LUHMES (cell line): ENCODE results near the genes RBFOX1 and USP7.

DNA sequence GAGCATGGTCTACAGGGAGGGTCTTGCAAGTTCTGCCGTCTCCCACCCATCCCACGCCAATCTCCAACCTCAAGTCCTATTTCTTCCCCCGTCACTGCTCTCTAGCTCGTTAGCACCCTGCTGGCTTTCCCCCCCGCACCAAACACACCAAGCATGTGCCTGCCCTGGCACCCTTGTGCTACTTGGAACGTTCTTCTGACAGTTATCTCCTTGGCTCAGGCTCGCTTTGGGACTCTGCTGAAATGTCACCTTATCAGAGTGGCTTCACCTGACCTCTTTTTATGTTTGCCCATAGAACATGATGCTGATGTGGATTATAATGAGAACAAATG is 21.9 kb downstream of the GLYR1 start:
- PRO-cap, result no peak

DNA sequence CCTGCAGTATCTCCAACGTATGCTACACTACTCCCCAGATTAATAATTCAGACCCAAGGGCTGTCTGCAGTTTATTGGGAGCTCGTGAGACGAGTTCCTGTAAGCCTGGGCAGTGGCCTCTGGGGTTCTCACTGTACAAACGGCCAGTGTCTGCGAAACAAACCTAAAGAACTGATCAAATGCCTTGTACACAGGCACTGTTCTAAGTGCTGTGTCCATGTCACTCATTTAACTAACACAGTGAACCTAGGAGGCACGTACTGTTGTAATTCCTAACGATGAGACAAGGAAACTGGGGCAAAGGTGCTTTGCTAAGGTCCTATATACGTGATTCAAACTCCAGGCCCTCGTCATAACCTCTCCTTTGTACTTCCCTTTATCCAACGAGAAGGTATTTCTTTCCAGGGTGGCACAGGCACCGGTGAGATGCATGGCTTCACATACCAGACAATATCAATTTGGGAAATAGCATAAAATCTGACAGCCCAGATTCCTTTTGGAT is 18.5 kb downstream of the GLYR1 start:
- PRO-cap, result no peak

GRCh38 chr16:4847575-4848622 is 618 bp downstream of the UBN1 start:
- PRO-cap, result unidirectional peak, plus-strand start at chr16:4847718

DNA sequence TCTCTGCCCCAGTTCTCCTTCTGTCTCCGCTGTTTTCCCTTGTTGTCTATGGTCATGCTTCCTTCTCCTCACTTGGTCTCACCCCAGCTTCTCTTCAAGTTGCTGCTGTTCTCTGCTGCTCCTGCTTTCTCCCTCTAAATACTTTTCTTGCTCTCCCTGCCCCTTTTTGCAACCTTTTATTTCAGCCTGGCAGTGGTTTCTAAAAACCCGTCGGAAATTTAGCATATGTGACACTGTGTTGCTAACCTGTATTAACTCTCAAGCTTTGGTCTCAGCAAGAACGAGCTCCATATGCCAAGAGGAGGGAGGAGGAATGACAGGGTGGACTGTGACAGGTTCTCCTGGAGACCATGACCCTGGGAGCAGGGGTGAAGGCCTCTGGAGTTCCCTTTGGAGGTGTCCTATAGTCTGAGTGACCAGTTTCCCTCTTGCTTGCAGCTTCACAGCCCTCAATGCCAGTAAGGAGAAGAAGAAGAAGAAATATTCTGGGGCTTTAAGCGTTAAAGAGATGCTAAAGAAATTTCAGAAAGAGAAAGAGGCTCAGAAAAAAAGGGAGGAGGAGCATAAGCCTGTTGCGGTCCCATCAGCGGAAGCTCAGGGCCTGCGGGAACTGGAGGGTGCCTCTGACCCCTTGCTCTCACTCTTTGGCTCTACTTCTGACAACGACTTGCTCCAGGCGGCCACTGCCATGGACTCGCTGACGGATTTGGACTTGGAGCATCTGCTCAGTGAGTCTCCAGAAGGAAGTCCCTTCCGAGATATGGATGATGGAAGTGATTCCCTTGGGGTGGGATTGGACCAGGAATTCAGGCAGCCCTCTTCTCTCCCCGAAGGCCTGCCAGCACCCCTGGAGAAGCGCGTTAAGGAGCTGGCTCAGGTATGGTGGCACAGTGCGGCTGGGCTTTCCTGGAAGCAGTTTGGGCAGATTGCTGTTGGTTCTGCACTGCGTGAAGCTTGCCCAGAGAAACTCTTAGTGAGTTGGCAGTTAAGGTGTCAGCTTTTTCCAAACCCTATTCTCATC is 13.3 kb downstream of the UBN1 start:
- PRO-cap, result no peak

- PRO-cap, result no peak
Measured at GRCh38 chr16:4910713-4910986, 26.3 kb downstream of the PPL start.

GRCh38 chr16:4922645-4923297 is 14.2 kb downstream of the PPL start:
- PRO-cap, result no peak

DNA sequence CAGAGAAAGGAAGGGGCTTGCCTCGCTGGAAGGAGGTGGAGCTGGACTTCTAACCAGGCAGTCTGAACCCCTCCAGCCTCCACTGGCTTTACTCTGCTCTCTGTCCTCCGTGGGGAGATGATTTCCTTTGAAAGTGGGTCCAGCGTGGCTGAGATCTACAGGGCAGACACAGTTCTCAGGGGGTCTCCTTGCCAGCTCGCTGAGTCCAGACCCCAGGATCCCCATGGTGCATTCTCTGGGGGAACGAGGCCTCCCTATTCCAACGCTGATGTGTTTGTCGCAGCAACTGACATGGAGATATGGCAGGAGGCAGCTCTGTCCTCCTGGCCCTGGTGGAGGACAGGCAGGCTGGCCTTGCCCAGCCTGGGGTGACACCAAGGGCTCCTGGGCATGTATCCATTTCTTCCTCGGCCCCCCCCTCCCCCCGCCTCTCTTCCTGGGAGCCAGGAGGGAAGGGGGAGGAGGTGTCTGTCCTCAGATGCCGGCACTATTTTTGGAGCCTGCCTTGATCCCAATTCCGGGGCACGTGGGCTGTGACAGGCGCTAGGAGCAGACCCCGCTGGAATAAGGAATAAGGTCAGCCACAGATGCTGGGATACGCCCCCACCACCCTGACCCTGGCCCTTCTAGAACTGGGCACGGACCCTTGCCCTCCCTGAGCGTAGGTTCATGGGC is 23.8 kb downstream of the SEC14L5 start:
- PRO-cap, result no peak

- PRO-cap, result no peak
Measured at GRCh38 chr16:5065268-5065781, 431 bp downstream of the C16orf89 start.

- PRO-cap, result no peak
Measured at GRCh38 chr16:5134758-5135389, 37.3 kb upstream of the EEF2KMT start.

- PRO-cap, result no peak
Measured at GRCh38 chr16:5239521-5240141, 142.0 kb upstream of the EEF2KMT start.

DNA sequence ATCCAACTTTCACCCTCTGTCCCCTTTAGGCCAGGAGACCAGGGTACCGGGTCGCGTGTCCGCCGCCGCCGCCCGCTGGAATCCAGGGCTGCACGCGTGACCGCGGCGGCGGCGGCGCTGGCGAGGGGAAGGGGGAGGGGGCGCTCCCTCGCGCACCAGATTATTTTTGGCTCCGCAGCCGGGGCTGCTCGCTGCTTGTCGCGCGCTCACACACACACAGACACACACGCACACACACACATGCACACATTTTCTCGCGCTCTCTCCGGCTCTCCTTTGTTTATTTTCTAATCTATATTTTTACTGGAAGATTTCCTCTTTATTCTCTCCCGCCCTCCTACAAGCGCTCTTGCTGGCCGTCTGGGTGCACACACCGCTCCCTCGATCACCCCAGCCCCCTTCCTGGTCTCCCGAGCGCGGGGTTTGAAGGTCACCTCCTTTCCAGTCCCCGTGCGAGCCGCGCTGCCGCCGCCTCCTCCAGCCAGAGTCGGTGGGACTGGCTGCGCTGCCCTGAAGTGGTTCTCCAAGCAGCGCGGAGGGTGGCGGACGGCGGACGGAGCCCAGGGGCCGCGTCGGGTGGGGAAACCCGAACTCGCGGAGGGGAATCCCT is at the start of gene RBFOX1:
TSS of gene RBFOX1 (plus strand) at position 158 of the 610 bp plus-strand sequence.
- PRO-cap, result no peak

- PRO-cap, result no peak
Measured at GRCh38 chr16:8571320-8572022, 18.8 kb downstream of the TMEM114 start.

- PRO-cap, result no peak
Measured at GRCh38 chr16:8668505-8669165, 5.8 kb upstream of the ABAT start.

DNA sequence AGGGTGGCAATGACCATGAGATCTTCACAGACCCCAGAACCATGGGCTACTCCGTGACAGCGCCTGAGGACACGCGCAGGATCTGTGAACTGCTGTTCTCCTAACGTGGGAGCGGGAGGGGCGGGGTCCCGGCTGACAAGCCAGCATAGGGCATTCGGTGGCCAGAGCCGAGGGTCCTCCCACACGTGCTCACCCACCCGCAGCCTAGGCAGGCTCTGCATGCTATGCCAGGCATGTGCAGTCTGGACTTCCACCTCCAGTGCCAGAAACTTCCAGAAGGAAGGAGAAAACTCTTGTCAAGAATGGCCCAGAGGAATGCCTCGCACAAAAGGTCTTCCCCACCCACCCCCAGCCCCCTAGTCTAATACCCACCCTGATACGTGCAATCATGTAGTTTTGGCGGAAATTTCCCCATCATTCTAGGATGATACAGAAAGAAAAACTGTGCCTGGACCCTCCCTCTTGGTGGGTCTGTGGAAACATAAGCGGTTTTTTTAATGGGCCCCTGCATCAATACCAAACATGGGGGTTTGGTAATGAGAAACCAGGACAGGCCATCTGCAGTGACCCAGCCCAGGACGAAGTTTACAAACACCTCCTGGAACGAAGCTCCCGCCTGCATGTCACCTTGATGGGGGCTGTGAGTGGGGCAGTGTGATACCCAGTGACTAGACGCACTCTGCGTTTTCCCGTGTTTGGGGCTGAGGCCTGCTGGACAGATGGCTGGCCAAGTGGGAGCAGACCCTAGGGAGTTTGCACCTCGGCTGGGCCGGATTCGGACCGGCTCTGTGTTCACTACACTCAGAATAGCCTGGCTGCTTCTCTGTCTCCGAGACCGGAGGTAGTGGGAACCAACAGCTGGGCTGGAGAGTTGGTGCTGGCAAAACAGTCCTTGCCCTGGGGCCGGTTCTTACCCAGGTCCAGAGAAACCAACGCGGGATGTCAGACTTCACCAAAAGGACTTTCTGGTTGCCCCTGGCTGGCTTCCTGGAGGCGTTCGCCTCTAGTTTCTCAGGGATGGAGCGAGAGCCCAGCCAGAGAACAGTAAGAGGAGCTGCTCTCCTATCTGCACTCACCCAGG is 20.7 kb downstream of the CARHSP1 start:
- PRO-cap, result no peak

GRCh38 chr16:8851767-8852520 is 16.9 kb downstream of the CARHSP1 start:
- PRO-cap, result no peak

GRCh38 chr16:8904928-8905822 is 23.0 kb downstream of the LITAFD start:
- PRO-cap, result no peak

GRCh38 chr16:8938898-8939496 is 24.7 kb downstream of the USP7 start:
- PRO-cap, result no peak

GRCh38 chr16:8958198-8959187 is 5.2 kb downstream of the USP7 start:
- PRO-cap, result no peak

- PRO-cap, result unidirectional peak, plus-strand start at chr16:8962836
Measured at GRCh38 chr16:8962075-8963098, 1.3 kb downstream of the USP7 start.

DNA sequence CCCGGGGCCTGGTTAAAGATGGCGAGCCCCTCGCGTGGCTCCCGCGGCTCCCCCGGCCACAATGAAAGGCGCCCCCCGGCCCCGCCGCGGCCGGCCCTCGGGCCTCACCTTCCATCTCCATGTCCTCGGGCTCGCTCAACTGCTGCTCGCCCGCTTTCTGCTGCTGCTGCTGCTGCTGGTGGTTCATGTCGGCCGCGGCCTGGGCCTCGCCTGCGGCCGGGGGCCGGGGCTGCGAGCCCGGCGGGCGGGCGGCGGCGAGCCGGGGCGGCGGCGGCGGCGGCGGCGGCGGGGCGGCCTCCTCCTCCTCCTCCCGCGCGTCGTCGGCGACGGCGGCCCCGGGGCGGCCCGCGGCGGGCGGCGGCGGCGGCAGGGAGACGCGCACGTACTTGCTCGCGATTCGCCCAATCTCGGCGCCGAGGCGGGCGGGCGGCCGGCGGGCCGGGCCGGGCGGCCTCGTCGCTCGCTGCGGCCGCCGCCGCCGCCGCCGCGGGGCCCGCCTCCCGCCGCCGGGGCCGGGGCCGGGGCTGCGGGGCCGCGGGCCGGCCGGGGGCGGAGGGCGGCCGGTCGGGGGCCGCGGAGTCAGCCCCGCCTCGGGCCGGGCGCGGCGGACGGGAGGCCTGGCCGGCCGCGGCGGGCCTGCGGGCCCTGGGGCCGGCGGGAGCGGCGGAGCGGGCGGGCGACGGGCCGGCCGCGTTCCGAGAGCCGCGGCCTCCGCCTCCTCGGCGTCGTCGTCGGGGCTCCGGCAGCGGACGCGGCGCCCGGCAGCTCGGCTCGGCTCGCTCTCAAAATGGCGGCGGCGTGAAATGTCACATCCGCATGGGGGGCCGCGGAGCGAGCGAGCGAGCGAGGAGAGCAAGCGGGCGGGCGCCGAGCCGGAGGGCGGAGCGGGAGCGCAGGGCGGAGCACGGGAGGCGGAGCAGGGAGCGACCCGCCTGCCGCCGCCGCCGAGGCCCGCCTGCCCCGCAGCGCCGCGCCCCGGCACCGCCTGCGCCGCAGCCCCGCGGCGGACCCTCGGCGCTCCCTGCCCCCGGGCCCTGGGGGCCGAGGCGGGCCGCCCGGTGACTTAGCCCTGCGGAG is at the start of gene USP7:
TSS of gene USP7 (minus strand) at position 808 of the 1,077 bp plus-strand sequence.
- PRO-cap, result bidirectional peak, plus-strand start at position 964 of the sequence, minus-strand start at position 784 of the sequence